Cardiac atrium fibroblast (primary cell): ENCODE measurements around a stretch of chr10.

DNA sequence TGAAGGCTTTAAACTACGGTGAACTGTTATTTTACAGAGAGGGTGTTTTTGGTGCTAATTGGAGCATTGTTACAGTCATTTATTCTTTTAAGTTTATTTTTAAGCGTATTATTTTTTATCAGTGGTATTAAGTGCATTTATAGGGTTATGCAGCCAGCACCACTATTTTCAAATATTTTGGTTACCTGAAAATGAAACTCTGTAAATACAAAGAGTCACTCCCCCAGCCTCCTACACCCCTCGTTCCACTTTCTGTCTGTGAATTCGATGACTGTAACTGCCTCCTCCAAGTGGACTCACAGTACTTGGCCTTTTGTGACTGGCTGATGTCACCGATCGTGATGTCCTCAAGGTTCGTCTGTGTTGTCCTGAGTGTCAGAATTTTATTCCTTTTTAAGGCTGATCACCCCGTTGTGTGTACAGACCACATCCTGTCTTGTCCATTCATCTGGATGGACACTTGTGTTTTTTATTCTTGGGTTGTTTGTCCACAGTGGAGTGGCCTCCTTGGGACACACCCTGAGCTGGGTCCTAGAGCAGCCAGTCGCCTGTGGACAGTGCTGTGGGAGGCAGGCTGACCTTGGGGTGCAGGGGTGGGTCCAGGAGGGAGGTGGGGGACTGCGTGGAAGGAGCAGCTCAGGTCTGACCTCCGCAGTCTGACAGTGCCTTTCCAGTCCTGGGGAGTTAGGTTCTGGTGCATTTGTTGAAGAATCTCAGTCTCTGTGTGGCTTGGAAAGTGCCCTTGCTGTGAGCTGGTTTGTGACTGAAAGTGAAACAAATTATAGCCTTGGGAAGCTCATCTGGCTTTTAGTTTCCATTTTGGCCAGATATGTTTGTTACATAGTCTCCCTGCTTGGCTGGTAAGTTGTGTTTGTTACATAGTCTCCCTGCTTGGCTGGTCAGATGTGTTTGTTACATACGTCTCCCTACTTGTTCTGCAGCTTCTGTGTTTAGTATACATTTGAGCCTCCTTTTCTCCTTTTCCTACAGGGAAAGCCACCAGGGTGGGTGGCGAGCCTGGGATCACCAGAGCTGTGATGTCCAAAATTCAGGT is 6.9 kb downstream of the MTG1 start:
- RAMPAGE, long total RNA, result no peak

DNA sequence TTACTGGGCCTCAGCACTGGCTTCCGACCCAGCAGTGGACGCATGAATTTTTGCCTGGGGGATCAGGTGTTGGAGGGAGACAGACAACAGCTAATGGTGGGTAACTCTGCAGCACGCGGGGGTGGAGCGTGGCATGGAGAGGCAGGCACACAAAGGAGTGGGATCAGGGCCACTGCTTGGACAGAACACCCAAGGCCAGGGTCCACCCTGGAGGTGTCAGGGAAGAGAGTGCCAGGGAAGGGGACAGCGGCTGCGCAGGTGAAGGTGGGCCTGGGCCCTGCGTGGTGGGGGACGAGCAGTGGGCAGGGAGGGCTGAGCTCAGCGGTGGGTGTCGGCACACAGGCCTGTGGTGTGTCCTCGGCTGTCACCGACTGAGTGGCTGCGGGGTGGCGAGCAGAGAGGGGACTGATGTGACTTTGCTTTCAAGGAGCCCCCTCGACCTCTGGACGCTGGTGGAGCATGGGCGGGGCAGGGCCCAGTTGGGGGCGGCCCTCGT is 8.5 kb upstream of the SCART1 start:
- RAMPAGE, long total RNA, result no peak

- RAMPAGE, long total RNA, result no peak
Observed at GRCh38 chr10:133465463-133465922, 11.7 kb downstream of the SCART1 start.

- RAMPAGE, long total RNA, result no peak
Observed at GRCh38 chr10:133532128-133533223, 5.3 kb downstream of the CYP2E1 start.